ENCODE measurements around the genes SETD2, PTPN23, SMARCC1 and NME6.

GRCh38 chr3:47022851-47023196 is 43.4 kb downstream of the NBEAL2 start:
- PRO-cap, 10 experiments, result peak in 1 of 10 experiments; most common plus-strand start chr3:47023048 (in 1)

DNA sequence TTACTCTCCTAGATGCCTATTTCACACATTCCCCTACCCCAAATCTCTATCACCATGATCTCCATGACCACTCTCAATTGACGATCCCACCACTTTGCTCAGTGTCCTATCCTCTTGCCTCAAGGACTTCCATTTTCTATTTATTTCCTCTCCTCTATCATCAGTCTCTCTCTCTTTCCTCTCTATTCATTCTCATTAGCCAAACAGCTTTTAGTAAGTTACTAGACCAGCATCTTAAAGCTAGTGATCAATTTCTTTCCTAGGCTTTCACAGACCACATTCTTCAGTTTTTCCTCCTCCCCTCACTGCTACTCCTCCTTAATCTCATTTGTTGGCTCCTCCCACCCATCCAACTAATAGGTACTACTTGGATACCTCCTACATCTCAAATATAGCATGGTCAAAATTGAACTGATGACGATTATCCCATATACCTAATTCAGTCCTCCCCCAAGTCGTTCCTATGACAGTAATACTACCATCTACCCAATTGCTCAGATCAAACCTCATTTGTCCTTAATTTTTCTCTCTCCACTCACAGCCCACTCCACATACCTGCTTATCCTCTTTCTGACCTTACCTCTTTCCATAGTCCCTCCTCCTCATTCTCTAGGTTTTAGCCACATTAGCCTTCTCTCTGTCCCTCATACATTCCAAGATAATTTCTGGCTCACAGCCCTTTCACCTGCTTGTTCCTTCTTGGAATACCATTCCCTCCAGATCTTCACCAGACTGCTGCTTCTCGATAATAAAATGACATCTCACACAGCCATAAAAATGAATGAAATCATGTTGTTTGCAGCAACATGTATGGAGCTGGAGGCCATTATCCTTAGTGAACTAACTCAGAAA is 28.0 kb downstream of the SETD2 start:
- PRO-cap, 10 experiments, result no peak in any of the 10 experiments

DNA sequence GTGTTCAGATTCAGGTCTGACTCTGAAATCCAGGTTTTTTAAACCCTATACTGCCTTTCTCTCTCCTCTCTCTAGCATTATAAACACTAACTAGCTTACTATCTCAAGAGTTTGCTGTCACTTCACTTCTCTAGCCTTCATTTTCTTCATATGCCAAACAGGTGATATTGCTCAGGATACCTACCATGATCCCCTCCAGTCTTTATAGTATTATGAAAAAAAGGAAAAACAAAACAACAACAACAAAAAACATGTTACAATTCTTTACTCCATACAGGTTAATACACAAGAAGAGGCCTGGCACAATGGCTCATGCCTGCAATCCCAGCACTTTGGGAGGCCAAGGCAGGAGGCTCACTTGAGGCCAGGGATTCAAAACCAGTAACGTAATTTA is 2.6 kb downstream of the SETD2 start:
- PRO-cap, 10 experiments, result no peak in any of the 10 experiments

- PRO-cap, 10 experiments, result peak in 10 of 10 experiments; most common plus-strand start chr3:47164216 (in 8); most common minus-strand start chr3:47164091 (in 10)
These were observed at the start of gene SETD2 for GRCh38 chr3:47163497-47164557. TSS of gene SETD2 (minus strand) at chr3:47164113.

- PRO-cap, 10 experiments, result peak in 10 of 10 experiments; most common plus-strand start chr3:47381011 (in 9); most common minus-strand start chr3:47380586 (in 8)
These were observed at the start of gene PTPN23 for GRCh38 chr3:47380480-47381328. TSS of gene PTPN23 (plus strand) at chr3:47381021.

DNA sequence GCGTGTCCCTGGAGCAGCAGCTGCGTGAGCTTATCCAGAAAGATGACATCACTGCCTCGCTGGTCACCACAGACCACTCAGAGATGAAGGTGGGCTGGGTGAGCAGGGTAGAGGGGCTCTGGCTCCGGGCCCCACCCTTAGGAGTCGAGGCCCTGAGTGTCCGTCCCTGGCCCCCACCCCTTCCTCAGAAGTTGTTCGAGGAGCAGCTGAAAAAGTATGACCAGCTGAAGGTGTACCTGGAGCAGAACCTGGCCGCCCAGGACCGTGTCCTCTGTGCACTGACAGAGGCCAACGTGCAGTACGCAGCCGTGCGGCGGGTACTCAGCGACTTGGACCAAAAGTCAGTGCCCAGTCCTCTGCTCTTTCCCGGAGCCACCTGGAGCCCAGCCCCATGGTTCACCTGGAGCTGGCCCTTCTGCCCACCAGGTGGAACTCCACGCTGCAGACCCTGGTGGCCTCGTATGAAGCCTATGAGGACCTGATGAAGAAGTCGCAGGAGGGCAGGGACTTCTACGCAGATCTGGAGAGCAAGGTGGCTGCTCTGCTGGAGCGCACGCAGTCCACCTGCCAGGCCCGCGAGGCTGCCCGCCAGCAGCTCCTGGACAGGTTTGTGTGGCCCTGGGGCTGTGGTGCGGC is 28.5 kb downstream of the PTPN23 start:
- PRO-cap, 10 experiments, result no peak in any of the 10 experiments

- PRO-cap, 10 experiments, result no peak in any of the 10 experiments
These were observed 8.6 kb upstream of the ELP6 start for GRCh38 chr3:47522008-47522600.

DNA sequence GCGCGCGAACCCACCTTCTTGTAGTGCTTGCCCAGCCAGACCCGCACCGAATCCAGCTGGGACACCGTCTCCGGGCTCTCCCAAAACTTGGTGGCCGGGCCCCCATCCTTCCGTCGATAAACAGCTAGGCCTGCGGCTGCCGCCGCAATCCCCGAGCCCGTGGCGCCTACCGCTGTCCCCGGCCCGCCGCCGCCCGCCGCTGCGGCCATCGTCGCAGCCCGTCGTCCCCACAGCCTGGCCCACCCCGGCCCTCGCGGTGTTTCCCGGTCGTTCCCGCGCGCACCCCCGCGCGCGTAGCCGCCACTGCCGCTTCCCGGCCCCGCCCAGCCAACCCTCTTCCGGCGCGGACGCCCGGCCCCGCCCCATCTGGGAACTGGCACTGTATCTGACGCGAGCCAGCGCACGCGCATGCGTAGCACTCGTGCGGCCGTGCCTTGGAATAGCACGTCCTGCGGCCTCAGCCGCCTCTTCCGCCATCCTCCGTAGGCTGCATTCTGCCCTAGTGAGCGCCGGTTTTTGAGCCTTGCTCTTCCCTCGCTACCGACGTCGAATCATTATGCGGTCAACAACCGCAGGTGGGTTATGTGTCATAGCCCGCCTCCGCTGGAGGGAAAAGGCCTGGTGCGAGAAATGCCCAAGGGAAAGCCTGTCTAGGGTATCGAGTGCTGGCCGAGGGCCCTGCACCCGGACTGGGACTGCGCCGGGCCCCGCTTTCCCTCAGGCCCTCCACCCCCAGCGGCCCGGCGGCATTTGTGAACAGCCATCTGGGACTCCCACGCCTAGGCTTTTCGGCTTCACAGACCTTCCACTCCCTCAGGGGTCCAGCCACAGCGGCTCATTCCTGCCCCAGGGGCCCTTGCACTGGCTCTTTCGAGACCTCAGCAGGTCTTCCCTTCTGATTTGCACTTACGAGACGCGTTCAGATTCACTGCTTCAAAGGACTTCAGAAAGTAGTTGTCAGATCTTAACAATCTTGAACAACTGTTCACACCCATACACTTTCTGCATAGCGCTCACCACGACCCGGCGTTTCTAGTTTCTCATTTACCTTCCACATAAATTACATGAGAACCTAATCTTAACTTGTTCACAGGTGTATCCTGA is at the start of gene SMARCC1:
Gene SMARCC1, minus strand, starts transcription at position 305 of the 1,104 bp plus-strand sequence.
- PRO-cap, 10 experiments, result peak in 10 of 10 experiments; most common plus-strand start position 413 of the sequence (in 6); most common minus-strand start position 295 of the sequence (in 5)

GRCh38 chr3:47844315-47844661 is 41.4 kb downstream of the DHX30 start:
- PRO-cap, 10 experiments, result no peak in any of the 10 experiments

DNA sequence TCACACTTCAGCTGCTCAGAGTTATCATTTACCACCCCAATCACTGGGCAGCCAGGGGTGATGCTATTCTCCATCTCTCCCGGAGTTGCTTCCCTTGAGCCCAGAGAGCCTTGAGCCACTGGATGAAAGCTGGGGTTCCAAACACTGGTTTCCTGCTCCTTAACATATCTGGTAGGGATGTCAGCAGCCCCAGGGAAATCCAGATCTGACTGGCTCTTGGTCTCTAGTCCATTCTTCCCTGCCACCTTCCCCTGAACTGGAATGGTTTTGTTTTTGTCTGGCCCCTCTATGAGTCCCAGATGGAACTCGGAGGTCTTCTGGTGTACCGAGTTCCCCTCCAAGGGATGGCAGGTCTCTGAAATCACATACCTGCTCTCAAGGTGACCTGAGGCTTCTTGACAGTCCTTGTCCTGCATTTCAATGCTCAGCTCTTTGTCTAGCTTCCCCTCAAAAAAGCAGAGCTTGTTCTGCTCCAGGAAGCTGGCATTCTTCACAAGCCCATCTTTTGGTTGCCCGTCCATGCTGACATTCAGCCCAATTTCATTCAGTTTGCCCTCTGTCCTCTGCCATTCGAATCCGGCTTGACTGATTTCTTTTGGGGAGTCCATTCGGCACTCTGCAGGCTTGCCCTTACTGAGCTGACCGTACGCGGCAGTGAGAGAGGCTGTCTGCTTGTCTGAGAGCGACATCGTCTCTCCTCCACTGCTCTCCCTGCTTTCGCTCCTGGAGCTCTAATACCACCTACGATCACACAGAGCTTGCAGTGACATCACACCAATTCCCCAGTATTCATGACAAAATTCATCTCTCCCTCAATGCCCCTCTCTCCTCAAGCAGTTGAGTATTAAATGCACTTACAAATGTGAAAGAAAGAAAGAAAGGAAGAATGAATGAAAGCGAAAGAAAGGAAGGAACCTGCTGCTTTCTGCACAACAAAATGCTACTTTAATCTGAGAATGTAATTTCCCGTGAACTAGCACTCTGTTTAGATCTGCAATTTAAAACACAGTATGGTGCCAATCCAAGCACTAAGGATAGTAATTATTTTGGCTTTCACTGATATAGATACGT is 89.2 kb downstream of the DHX30 start:
- PRO-cap, 10 experiments, result no peak in any of the 10 experiments

DNA sequence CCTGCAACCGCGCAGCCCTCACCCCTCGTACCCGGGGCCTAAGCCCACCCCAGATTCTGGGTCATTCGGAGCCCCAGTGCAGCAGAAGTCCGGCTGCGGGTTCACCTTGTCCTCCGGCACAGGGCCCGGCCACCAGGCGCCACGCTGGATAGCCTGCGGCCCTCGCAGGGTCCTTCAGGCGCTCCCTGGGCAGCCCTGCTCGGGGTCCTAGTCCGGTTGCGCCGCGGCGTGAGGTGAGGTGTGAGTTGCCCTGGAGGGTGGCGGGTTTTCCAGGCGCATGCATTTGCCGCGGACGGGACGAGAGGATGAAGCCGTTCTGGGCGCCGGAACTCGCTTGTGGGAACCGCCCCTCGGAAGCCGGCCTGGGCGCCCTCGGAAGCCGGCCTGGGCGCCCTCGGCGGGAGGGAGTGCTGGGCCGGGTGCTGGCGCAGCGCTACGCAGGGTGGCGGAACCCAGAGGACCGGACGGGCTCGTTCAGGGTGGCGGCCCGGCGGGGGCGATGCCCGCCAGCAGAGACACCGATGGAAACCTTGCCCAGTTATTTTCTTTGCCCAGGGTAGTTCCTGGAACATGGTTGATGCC is at the start of gene NME6:
Gene NME6, minus strand, starts transcription at position 120 of the 582 bp plus-strand sequence.
- PRO-cap, 10 experiments, result peak in 10 of 10 experiments; most common plus-strand start position 283 of the sequence (in 7); most common minus-strand start position 120 of the sequence (in 9)

- PRO-cap, 10 experiments, result no peak in any of the 10 experiments
These were observed 14.9 kb downstream of the PLXNB1 start for GRCh38 chr3:48414678-48415620.

- PRO-cap, 10 experiments, result peak in 10 of 10 experiments; most common plus-strand start chr3:48429094 (in 10); most common minus-strand start chr3:48428597 (in 1)
These were observed 1.4 kb downstream of the PLXNB1 start for GRCh38 chr3:48428171-48429194.

DNA sequence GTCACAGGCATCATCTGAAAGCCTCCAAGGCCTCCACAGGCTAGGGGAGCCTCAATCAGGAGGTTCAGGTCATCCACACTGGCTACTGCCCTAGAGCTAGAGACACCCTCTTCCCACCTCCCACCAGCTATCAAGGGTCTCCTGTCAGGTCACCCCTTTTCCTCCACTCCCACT is 588 bp upstream of the PLXNB1 start:
- PRO-cap, 10 experiments, result no peak in any of the 10 experiments

- PRO-cap, 10 experiments, result no peak in any of the 10 experiments
These were observed 510 bp downstream of the TMA7 start for GRCh38 chr3:48440394-48441139.

DNA sequence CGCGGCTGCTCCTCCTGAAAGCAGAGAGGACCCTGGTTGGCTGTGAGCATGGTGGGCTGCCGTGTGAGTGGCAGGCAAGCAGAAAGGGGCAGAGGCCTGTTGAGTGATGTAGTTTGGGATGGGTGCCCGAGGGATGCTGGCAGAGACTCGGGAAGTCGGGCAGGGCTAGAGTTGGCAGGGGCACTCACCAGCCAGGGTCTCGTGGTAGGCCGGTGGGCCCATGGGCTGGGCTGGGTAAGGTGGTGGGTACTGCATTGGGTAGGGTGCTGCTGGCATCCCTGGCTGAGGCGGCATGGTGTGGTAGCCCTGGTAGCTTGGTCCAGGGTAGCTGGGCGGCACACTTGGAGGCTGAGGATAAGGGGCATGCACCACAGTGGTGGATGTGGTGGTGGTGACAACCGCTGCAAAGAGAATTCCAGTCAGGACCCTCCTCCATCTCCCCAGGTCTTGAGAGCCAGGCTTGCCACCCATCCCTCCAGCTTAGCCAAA is 3.2 kb downstream of the TREX1 start:
- PRO-cap, 10 experiments, result no peak in any of the 10 experiments

- PRO-cap, 10 experiments, result no peak in any of the 10 experiments
These were observed 12.5 kb downstream of the TREX1 start for GRCh38 chr3:48478429-48479102.

- PRO-cap, 10 experiments, result peak in 10 of 10 experiments; most common plus-strand start chr3:48634984 (in 9); most common minus-strand start chr3:48634848 (in 2)
These were observed 541 bp downstream of the SLC26A6 start for GRCh38 chr3:48634487-48635352.

GRCh38 chr3:48663467-48664537 is 1.1 kb upstream of the CELSR3 start:
- PRO-cap, 10 experiments, result peak in 10 of 10 experiments; most common plus-strand start chr3:48663869 (in 6); most common minus-strand start chr3:48664066 (in 7)

DNA sequence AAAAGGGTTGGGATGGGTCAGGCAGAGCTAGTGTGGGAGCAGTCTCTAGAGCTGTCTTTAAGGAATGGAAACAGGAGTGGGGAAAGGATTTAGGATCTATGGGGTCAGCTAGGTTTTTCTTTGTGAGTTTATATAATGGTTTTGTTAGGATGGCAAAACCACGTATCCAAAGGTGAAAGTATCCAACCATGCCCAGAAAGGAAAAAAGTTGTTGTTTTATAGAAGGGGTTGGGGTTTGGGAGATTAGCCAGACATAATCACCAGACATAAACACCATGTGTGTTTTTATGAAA is 9.2 kb upstream of the IP6K2 start:
- PRO-cap, 10 experiments, result peak in 2 of 10 experiments; most common minus-strand start position 208 of the sequence (in 2)